ENCODE results near the gene TOM1.

GRCh38 chr22:32473352-32474259, 1.0 kb upstream of the FBXO7 start:
- PRO-cap, 2 experiments: no peak in any of the 2 experiments

GRCh38 chr22:32477474-32478448, 3.1 kb downstream of the FBXO7 start:
- PRO-cap, 2 experiments: no peak in any of the 2 experiments

DNA sequence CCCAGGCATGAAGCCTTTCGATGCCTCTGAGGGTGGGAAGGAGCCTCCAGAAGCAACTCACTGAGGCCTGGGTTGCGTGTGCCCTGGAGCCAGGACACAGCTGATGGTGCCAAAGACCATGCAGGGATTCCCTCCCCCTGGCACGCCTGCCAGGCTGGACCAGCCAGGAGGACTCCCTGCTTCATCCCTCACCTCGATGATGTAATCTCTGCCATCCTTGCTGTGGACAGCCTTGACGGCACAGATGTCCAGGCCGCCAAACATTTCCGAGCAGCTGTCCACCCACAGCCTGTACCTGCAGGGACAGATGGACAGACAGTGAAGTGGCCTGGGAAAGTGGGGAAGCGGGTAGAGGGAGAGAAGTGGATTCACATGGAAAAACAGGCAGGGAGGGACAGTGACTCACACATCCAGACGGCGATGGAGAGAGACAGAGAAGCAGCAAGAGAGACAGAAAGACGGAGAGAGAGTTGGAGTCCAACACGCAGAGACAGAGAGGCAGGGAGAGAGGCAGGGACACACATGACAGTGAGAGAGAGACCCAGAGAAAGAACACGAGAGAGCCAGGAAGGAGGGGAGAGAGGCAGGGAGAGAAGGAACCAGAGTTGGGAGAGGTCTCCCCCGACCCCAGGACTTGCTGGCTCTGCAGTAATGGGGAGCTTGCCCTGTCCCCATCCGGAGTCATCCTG, 59.1 kb downstream of the FBXO7 start:
- PRO-cap, 2 experiments: no peak in any of the 2 experiments

- PRO-cap, 2 experiments: no peak in any of the 2 experiments
Measured at GRCh38 chr22:32564529-32564855, 89.9 kb downstream of the FBXO7 start.

DNA sequence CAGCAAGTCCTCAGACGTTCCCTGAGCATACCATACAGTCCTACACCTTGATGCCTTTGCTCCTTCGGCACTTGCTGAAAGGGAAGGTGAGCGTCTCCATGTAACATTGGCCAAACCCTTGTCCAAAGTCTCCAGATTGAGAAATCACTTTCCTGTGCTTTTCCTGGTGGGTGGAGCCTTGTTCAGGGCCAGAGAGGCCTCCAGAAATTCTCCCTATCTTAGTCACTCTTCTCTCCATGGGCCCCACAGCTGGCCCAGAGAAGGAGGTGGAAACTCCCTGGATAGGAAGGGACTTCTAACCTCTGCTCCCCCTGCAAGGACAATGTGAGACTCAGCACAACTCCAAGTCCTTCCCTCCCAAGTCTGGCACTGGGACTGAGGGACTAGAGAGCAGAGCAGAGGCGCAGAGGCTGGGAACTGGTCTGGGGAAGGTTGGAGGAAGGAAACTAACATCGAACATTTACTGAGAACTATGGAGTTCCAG, 46.8 kb upstream of the TIMP3 start:
- PRO-cap, 2 experiments: peak in 2 of 2 experiments; most common plus-strand start position 393 of the sequence (in 2)

GRCh38 chr22:32804473-32805227, 3.1 kb downstream of the TIMP3 start:
- PRO-cap, 2 experiments: no peak in any of the 2 experiments

DNA sequence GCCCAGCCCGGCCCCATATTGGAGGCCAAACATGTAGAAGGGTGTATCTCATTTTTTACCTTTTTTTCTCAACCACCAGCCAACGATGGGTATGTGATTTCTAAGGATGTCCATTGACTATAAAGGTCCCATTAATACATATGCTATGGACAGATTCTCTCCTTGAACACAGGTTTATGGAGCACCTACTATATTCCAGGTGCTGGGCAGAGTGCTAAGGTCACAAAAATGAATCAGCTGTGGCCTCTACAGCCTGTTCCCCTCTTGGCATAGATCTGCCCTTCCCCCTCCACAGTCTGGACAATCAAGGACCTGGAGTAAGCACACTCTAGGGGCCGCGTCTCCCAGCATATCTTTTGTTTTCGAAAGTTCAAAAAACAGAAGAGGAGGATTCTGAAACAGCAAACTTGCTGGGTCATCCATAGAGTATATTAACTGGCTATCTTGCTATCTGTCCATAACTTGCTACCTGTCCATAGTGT, 17.9 kb downstream of the TIMP3 start:
- PRO-cap, 2 experiments: no peak in any of the 2 experiments

DNA sequence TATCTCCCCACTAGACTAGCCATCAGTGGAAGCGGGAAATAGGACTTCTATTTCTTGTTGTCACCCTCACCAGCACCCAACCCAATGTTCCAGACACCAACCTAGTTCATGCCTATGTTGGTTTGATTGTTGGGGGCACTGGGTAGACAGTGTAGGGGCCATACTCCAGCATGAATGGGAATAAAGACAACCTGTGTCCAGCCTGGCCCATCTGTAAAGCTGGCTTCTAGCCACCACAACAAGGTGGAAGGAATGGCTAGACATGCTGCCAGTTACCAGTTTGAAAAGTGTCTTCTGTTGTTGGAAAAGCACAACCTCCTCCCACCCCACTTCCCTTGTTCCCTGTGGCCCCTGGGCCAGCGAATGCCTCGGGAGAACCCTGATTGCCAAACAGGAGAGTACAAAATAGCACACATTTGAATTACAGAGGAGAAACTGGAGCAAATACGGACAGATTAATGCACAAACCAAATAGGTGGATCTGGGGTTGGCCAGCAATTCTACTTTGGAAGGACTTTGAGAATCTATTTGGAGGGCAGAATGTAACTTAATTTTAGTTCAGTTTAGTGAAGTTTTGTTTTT, 44.1 kb downstream of the TIMP3 start:
- PRO-cap, 2 experiments: no peak in any of the 2 experiments

GRCh38 chr22:32860158-32860546, 58.6 kb downstream of the TIMP3 start:
- PRO-cap, 2 experiments: no peak in any of the 2 experiments

- PRO-cap, 2 experiments: no peak in any of the 2 experiments
Measured at GRCh38 chr22:33163835-33164303, 105.7 kb upstream of the SYN3 start.

- PRO-cap, 2 experiments: no peak in any of the 2 experiments
Measured at GRCh38 chr22:33271394-33271911, 213.3 kb upstream of the SYN3 start.

DNA sequence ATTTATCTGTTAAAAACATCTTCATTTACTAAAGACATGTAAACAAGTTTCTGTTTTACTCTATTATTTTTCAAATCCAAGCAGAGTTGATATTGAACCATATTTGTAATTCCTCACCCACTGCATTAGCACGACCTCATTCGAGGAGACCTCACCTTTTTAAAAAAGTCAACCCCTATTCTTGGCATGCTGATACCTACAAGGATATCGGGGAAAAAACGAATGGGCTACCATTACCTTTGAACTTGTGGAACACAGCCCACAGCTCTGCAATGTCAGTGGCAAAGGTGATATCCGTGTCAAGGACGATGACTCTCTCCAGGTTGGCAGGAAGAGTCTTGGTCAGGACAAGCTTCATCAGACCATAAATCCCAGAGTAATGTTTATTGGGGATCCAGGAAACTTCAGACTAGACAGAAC, 355.7 kb downstream of the LARGE1 start:
- PRO-cap, 2 experiments: no peak in any of the 2 experiments

DNA sequence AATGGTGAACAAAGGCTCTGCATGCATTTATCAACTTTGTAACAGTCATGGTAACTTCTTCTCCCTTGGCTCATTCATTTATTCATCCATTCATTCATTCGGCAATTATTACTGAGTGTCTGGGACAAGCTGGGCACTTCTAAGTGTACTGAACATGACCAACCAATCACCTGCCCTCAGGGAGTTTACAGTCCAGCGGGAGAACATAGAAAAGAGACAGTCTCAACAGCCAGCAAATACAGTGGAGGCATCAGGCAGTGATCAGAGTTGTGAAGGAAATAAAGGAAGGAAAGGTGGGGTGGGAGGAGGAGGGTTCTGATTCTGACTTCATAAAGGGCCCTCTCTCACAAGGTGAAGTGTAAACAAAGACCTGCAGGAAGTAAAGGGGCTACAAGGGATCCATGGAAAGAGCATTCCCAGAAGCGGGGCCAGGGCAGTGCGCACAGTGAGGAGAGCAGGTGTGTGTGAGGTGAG, 195.6 kb downstream of the LARGE1 start:
- PRO-cap, 2 experiments: no peak in any of the 2 experiments

GRCh38 chr22:33921128-33922238, 1.2 kb upstream of the LARGE1 start:
- PRO-cap, 2 experiments: peak in 2 of 2 experiments; most common plus-strand start chr22:33921248 (in 2); most common minus-strand start chr22:33921577 (in 2)

DNA sequence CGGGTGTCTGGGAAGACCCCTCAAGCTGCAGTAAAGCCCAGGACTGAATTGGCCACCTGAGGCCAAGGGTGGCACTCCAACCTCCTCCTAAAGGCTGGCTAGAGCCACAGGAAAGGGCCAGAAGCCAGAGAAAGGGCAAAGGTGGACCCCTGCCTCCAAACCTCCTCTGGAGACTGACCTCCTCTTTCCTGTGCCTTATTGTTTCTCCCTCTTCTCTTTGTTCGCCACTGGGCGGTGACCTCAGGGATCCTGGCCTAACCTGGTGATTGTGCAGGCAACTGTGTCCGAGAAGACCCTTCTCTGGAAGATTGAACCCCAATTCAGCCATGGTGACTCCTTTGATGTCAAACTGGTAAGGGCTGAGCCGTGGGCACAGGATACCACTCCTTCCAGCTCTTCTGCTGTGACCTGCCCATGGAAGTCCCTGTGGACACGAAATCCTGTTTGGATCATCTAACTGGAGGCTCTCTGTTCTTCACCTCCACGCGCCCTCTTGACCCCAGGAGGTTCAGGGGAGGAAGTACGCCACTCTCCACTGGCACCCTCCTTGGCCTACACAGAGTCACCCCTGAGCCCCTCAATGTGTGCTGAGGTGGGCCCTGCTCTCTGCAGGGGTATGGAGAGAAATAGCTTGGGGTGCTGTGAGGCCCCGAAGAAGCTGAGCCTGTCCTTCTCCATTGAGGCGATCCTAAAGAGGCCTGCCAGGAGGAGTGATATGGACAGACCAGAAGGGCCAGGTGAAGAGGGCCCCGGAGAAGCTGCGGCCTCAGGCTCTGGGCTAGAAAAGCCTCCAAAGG, 748 bp downstream of the ISX start:
- PRO-cap, 2 experiments: no peak in any of the 2 experiments

DNA sequence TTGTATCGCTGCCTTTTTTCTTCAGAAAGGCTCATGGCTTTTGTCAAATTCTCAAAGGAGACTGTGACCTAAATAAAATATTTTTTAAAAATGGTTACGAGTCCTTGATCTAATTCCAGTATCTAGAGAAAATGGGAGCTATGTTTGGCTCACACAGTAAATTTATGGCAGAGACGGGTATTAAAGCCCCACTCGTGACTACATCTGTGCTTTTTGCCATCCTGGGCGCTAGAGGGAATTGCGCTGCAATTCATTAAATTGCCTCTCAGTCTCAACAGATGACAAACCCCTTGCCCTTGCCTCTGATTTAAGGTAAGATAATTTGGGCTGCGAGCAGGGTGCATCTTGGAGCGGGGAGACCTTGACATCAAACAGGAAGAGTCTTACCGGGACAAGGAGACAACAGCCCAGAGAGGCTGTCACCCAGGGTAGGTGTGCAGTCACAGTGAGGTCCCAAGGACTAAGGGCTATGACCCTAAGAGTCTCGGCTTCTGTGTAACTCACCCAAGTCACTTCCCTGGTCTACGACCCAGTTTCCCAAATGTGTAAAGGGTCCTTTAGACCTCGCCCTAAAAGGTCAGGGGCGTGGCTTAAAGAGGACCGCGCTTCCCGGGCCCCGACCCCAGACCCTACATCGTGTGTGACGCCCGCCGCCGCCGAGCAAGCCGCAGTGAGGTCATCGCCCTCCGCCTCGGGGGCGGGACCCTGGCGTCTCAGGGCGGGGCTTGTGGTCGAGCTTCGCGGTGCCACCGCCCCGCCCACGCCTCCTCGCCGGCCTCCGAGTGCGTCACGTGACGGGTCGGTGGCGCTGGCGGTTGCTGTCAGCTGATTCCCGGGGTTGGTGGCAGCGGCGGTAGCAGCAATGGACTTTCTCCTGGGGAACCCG, at the start of gene TOM1:
Gene TOM1 (plus strand): TSS at position 828 of the 886 bp plus-strand sequence.
- PRO-cap, 2 experiments: peak in 2 of 2 experiments; most common plus-strand start position 828 of the sequence (in 2); most common minus-strand start position 672 of the sequence (in 2)

DNA sequence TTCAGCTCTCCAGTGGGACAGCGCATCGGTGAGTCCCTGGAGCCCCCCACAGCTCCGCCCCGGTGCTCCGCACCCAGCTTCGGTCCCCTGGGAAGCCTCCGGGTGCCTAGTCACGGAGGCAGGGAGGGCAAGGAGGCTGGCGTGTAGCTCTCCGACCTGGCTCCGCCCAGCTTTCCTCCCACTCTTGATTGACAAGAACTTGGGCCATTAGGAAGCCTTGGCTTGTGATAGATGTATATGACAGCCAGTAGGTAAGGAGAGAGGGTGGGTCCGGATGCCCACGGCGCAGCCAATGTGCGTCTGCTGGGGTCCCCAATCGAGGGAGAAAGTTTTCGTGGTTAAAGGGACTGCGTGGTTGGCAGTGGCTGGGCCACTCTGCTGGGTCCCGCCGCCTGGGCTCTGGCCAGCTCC, 264 bp downstream of the TOM1 start:
- PRO-cap, 2 experiments: peak in 2 of 2 experiments; most common plus-strand start position 341 of the sequence (in 2); most common minus-strand start position 174 of the sequence (in 2)

DNA sequence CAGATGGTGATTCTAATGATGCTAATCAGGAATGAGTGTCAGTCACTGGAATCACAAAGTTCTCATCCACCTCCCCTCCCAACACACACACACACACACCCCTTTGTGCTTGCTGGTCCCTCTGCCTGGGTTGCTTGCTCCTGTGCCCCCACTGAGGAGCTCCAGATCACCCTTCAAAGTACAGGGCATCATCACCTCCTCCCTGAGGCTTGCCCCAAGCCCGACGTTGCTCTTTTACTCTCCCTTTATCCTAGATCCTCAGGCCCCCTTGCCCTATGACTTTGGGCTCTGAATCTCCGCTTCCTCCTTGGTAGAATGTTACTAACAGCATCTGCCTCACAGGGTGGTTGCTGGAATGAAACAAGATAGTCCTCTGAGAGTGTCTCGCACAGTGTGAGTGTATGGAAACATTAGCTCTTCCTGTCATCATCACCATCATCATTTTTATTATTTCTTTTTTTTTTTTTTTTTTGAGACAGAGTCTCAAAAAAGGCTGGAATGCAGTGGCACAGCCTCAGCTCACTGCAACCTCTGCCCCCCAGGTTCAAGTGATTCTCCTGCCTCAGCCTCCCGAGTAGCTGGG, 3.4 kb downstream of the TOM1 start:
- PRO-cap, 2 experiments: no peak in any of the 2 experiments

DNA sequence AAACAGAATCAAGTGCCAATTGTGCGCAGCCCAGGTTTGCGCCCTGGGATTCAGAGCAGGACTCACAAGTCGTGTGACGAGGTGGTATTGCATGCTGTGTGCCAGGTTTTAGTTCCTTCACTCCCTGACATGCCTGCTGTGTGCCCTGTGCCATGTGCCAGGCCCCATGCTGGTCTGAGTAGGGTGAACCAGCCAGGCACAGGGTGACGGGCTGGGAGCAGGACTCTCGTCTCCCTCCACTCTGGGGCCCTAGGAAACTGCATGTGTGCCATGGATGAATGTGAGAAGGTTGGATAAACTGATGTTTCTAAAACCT, 38.8 kb upstream of the HMOX1 start:
- PRO-cap, 2 experiments: no peak in any of the 2 experiments

DNA sequence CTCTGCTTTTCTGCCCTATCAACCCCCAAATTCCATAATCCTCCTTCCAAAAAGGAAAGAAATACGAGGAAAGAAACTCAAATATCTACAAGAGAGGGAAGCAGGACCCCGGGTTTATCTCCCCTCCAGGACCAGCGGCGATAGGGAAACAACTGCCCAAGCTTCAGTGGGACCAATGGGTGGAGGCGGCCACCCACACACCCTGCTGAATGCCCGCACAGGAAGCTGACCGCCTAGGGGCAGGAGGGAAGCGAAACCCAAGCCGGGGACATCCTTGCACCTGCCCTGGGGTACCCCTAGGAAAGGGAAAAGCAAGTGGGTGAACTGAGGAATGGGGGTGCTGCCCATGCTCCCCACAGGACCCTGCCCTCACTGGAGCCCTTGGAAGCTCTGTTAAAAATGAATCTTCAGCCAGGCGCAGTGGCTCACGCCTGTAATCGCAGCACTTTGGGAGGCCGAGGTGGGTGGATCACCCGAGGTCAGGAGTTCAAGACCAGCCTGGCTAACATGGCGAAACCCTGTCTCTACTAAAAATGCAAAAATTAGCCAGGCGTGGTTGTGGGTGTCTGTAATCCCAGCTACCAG, 27.5 kb upstream of the HMOX1 start:
- PRO-cap, 2 experiments: no peak in any of the 2 experiments

Measured in right ventricle myocardium (tissue), 1 donor.